Mesenchymal stem cell of adipose (primary cell): ENCODE data around the genes NKX2-2 and FOXA2.

- CAGE, long polyA plus RNA: no peak
Measured at GRCh38 chr20:19701261-19701914, 56.7 kb upstream of the RIN2 start.

DNA sequence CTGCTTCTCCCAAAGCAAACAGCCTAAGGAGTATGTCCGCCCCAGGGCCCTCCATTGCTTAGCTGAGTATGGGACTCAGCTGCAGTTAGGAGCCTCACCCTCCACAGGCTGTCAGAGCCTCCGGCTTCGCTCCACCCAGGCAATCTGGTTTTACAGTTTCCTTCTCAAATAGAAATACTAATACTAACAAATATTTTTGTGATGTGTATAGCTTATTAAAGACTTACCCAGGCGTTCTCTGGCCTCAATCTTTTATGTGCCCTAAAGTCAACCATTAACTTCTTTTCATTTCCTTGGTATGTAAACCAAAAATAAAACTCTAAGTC is 17.7 kb downstream of the RIN2 start:
- CAGE, long polyA plus RNA: no peak

DNA sequence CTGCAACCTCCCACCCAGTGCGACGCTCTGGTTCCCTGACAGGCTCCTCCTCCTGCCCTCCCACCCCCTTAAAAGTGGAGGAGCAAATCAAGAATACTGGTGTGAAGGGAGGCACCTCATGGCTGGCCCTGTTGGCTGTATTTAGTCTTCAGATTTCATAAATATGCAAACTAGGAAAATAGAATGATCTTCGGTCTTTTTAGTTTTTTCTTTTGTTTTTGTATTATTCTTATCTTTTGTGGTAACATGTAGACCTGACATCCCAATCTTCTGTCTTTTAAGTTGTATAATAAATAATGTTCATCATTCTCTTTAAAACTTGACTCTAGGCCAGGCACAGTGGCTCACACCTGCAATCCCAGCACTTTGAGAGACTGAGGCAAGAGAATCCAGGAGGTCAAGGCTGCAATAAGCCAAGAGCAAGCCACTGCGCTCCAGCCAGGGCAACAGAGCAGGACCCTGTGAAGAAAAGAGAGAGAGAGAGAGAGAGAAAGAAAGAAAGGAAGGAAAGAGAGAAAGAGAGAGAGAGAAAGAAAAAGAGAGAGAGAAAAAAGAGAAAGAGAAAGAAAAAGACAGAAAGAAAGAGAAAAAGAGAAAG is 76.5 kb downstream of the RIN2 start:
- CAGE, long polyA plus RNA: no peak

DNA sequence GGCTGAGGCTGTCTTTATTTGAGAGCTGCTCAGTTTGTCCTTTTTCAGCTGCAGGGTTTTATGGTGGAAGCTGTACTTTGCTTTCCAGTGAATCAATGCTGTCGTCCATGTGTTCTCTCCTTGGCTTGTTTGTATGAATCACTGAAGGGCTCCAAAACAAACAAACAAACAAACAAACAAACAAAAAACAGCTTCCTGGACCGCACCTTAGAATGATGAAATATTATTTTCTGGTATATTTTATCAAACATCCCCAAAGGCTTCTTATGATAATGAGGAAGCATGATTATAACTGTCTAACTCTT is 127.3 kb upstream of the NAA20 start:
- CAGE, long polyA plus RNA: no peak

DNA sequence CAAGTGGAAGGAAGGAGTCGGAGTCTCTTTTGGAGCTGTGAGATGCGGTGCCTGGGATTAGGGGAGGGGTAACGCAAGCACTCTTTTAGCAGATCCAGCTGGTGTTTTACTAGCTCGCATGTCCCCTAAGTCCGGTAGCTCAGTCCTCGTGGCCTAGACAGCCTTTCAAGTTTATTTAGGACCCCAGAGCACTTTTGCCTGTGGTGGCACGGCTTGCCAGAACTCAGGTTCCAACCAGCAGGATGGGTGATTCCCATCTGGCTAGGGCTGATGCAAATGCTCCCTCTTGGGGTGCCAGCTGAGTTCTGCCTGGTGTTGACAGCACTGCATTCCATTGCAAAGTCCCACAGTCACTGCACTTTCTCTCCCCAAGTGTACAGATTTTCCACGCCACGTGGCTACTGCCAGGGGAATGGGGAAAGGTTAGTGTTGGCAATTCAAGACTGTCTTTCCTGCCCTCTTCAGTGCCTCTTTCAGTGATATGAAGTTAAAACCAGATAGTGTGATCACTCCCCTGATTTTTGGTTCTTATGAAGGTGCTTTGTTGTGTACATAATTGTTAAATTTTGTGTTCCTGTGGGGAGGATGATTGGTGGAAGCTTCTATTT is 85.9 kb downstream of the CFAP61 start:
- CAGE, long polyA plus RNA: no peak

GRCh38 chr20:20207975-20208174 is 155.5 kb downstream of the CFAP61 start:
- CAGE, long polyA plus RNA: no peak

GRCh38 chr20:20210432-20210850 is 157.5 kb upstream of the INSM1 start:
- CAGE, long polyA plus RNA: no peak

DNA sequence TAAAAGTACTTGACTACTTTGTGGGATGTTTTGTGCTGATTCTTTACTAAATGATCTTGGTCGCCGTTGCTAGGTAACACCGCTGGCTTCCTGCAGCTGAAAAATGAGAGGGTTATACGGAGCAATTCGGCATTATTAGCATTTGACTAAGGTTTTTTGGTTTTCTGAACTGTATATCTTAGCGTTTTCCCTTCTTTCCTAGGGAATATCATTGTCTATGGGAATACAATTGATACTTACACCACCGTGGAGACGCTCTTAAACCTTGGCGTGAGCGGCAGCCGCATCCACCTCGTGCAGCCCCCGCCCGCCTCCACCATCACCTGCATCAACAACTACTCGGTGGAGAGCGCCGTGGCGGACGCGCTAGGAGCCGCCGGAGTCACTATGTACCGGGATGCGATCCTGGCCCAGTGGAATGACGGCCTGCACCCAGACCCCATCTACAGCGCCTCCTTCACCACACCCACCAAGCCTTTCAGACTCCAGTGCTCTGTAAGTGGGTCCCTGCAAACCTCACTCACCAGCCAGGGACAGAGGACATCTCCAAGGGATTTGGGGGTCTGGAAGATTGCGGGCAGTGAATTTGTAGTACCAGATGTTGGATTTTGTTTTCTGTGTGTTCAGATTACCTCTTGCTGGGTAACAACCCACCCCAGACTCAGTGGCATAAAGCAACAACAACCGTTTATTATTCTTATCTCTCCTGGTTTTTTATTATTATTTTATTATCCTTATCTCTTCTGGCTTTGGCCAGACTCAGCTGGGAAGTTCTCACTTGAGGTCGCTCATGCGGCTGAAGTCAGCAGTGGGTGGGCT is 90.7 kb upstream of the INSM1 start:
- CAGE, long polyA plus RNA: no peak

DNA sequence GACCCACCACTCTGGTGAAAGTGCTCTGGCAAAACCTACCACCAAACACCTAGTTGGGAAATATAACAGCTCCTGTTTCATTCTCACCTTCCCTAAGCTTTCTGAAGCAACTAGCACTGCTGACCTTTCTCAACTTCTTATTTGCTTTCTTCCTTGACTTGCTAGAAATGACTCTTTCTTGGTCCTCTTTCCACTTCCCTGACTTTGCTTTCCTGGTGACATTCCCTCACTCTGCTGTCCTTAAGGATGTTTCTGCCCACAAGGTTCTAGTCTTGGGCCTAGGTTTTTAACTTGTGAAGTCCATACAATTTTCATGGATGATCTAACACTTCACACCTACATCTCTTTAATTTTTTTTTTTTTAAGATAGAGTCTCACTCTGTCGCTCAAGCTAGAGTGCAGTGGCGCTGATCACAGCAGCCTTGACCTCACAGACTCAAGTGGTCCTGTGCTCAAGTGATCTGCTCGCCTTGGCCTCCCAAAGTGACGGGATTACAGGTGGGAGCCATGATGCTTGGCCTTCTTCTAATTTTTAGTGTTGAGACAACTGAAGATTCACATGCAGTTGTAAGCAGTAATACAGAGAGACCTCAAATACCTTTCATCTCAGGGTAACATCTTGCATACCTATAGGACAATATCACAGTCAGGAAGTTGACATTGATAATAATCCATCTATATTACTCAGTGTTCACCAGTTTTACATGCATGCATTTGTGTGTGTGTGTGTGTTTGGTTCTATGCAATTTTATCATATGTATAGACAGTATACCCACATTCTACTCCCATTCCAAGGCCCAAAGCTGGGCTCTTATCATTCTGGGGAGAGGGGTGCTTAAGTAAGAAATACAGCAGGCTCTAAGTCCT is 151.9 kb downstream of the INSM1 start:
- CAGE, long polyA plus RNA: no peak

DNA sequence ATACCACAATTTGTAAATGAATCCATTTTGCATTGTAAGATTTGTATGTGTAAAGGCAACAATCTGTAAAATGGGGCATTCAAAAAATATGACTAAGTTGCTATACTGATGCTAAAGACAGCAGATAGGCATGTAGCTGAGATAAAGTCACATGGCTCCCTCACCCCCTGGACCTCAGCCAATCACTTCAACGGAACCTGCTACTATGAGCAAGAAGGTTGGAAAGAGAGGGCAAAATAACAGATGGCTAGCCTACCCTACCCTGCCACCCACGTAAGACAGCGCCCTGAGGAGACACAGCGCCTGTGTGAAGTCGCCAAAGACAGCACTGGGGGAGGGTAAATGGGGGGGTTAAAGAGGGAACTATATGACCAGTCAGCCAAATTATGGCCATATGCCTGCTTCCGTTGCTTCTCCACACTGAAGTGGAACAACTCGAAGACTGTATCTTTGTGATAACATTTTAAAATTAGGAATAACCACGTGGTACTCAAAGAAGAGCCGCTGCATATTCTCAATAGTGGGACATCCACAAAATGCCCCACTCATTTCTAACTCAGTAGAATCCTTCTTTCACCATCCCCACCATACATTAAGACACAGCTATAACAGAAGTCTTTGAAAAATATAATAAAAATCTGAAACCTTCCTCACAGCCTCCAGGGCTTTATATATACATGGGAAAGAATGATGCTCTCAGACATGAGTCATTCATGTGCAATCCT is 163.1 kb downstream of the RALGAPA2 start:
- CAGE, long polyA plus RNA: no peak

GRCh38 chr20:20563533-20564169 is 148.8 kb downstream of the RALGAPA2 start:
- CAGE, long polyA plus RNA: no peak

DNA sequence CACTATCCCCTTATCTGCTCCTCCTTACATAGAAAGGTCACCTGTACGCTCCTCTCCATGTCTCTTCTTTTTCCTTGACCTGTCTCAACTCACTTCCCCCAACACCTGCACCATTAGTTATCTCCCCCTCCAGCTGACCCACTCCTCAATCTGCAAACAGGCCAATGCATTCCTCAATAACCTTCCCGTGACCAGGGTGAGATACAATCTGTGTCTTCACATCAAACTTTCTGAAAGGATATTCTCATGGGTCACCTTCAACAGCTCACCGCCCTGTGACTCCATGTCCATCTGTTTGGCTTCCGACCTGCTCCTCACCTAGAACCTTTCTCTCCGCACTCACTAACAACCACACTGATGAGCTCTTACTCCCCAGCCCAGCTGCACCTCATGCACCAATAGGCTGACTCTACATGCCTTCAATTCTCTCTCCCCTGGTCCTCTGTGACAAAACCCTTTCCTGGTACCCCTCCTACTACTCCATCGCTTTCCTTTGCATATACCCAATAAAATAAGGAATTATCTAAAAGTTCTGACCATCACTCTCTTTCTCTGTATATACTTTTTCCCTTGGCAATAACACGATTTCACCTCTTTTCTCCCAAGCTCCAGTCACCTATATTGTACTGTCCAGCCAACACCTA is 33.8 kb downstream of the RALGAPA2 start:
- CAGE, long polyA plus RNA: no peak

- CAGE, long polyA plus RNA: no peak
Measured at GRCh38 chr20:21174902-21175101, 48.9 kb downstream of the KIZ start.

DNA sequence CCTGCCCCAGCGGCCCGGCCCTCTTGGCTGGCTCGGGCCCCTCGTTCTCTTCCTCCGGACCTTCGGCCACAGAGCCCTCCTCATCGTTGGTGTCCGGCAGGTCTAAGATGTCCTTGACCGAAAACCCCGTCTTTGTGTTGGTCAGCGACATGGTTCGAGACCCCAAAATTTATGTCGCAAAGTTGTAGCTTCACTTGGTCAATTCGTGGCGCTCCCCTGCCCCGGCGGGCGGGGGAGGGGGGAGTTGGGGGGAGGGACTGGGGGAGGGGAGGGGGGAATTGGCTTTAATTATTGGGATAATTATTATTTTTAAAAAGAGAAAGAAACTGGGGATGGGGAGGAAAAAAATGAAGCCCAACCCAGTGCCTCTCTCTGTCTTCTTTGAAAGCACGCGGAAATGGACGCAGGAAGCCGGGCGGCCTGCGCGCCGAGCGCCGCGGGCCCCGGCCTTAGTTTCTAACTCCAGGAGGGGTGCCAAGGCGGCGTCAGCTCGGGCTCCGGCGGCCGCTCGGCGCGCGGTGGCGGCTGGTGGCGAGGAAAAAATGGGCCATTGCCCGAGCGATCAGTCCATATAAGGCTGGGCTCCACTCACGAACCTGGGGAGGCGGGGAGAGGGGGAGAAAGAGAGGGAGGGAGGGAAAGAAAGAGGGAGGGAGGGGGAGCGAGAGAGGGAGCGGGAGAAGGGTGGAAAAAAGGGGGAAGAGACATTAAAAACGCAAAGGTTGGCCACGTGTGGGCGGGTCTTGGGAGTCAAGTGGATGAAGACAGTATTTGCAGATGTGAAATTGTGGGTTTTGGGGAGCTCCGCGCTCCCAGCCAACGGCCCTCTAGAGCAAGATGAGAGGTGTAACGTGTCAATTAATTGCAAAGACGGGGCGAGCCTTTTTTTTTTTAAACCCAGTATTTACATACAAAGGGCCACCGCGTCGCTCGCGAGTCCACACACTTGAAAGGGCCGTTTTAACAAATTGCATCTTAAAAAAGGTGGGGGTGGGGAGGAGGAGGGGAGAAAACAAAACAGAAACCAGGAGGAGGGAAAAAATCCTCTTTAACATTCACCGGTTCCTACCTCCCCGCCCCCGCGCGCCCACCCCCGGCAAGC is at the start of gene NKX2-2:
Gene NKX2-2, minus strand, starts transcription at position 546 of the 1,102 bp plus-strand sequence.
- CAGE, long polyA plus RNA: no peak

- CAGE, long polyA plus RNA: no peak
Measured at GRCh38 chr20:21530006-21530257, 16.1 kb upstream of the NKX2-2 start.

- CAGE, long polyA plus RNA: no peak
Measured at GRCh38 chr20:22490686-22491418, 93.5 kb downstream of the FOXA2 start.

DNA sequence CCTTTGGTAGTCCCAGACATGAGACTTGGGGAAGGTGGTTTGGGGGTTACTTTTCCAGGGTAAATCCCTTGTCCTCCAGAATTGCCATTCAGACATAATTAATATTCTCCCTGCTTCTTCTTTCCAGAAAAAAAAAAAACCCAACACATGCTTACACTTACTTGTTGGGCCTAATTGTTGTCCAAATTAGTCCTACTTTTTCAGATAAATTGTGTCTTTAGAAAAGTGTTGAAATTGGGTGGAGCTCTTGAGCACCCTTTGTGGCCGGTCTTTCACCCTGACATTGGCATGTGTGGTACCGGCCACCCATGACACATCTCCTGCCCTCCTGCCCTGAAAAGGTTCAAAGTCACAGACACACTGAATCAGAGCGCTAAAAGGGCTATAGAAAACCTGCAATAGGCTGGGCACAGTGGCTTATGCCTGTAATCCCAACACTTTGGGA is 57.3 kb downstream of the FOXA2 start:
- CAGE, long polyA plus RNA: no peak

- CAGE, long polyA plus RNA: no peak
Measured at GRCh38 chr20:22582467-22582755, 2.0 kb downstream of the FOXA2 start.

DNA sequence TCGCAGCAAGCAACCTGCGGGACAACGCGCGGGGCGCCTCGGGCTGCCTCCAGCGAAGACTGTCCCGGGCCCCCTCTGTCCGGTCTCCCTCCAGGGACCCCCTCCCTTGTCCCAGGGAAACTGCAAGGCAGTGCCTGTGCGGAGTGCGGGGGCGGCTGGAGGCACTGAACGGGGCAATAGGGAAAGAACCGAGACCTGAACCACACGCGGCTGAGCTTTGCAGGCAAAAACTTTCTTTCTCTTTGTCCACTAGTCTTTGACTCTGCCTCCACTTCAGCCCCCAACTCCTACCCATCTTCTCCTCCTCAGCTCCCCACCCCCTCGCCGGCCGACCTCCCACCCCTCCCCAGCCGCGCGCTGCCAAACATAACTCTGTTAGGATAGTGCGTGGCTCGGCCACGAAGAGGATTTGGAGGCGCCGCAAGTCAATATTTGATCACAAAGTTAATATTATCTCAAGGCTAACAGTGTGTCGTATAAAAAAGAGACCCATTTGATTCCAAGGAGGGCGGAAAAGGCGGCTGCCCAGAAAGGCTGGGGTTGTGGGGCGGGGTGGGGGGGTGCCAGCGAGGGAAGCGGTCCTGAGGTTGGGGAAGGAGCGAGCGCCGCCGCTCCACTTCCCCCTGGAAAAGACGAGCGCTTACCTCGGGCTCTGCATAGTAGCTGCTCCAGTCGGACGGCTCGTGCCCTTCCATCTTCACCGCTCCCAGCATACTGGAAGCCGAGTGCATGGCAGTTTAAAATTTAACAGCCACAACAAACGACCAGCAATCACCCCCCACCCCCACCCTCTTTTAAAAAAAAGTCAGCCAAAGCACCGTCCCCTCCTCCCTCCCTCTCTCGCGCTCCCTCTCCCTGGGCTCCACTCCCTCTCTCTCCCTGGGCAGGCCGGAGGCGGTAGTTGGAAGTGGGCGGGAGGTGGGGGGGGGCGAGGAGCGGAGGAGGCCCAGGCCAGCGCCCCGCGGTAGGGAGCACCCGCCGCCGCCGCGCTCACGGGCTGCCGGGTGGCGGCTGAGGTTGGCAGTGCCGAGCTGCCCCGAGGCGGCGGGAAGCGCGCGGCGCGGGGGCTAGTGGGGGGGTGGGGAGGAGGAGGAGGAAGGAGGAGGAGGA is at the start of gene FOXA2:
Gene FOXA2, minus strand, starts transcription at position 1,025 of the 1,110 bp plus-strand sequence.
- CAGE, long polyA plus RNA: no peak

- CAGE, long polyA plus RNA: no peak
Measured at GRCh38 chr20:23049210-23049497, 318 bp downstream of the THBD start.